ENCODE measurements around the gene SLC41A2.

DNA sequence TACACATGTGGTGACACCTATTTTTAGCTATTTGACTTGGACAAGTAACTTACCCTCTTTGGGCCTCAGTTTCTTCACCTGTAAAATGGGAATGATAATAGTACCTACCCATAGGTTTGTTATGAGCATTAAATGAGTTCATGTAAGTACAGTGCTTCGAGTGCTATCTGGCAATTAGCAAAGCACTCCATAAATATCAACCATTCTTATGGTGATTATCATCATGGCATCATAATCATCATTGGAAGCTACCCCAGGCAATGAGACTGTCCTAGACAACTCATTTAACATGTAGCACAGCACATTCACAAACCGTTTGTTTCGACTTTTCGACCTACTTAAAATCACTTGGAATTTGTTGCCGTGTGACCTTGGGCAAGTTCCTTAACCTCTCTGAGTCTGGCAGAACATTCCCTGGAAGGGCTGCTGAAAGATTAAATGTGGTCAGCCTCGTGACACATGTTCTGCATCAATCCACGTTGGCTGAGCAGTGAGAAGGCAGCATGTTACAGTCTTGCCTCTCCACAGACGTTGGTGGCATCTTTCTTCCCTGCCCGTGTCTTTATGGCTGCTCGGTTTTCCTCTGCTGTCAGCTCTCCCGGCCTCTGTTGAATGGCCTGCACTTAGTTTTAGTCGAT is 216.8 kb downstream of the CHST11 start:
- RRBS, 2 experiments: no CpG with 5 or more reads among the region's 12 CpGs

GRCh38 chr12:104858560-104858959 is 99.5 kb downstream of the SLC41A2 start:
- RRBS, 2 experiments: no CpG with 5 or more reads among the region's 3 CpGs

- RRBS, 2 experiments: no CpG with 5 or more reads among the region's 3 CpGs
Observed at GRCh38 chr12:104882901-104883386, 75.1 kb downstream of the SLC41A2 start.

- RRBS, 2 experiments: no CpG with 5 or more reads among the region's 2 CpGs
Observed at GRCh38 chr12:104909705-104910170, 48.4 kb downstream of the SLC41A2 start.

DNA sequence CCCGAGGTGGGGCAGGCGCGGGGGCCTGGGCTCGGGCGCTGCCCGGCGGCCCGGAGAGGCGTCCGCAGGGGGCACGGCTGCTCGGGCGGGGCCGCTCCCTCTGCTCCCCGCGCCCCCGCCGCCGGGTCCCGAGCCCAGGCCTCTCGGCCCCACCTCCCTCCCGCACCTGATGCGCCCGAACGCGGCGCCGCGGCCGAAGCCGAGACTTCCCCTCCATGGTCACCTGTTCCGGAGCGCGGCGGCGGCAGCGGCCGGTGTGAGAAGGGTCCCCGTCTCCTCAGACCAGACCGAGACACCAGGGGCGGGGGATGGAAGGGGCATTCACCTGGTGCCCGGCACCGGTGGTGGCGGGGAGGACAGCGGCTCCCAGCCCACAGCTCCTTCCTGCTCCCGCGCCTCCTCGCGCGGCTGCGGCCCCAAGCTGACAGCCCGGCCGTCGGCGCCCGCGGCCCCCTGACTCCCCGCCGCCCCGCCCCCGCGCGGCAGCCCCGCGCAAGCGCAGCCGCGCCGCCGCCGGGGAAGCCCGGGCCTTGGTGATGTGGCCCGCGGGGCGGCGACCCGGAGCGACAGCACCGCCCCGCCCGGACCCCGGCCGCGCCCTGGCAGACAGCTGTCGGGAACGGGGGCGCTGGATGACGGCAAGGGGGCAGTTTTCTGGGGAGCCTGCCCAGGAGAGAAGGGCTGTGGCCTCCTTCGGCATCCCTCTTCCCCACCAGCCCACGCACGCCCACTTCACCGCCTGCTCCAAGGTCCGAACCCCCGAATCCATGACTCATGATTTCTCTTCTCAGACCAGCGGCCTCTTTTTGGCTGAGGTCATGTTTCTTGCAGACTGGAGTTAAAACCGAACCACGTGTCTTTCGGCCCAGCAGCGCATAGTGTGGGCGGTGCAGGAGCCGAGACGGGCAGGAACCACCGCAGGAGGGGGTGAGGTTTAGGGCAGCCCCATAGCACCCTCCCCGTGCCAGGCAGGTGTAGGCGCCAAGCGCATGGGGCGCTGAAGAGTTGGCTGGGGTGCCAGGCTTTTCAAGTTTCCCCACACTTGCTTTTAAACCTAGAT is at the start of gene SLC41A2:
Gene SLC41A2, minus strand, starts transcription at position 426 of the 1,060 bp plus-strand sequence.
- RRBS, 2 experiments: 2% methylated on average over 53 of the region's 107 CpGs

DNA sequence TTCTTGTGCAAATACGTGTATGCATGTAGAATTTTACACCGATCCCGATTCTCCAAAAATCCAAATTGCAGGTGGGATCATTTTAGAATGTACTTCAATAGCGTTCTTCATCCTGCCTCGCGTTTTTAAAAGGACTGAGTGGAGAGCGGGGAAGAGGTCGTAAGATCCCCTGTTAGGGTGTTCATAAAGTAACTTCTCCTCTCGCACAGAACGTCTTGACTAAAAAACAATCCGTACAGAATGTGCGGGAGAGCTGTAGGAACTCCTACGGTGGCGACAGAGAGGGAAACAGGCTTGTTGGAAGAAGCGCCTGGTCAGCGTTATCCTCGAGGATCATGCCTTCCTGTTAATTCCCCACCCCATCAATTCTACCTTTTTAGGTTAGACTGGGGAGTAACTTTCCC is 454 bp upstream of the WASHC4 start:
- RRBS, 2 experiments: no CpG with 5 or more reads among the region's 17 CpGs

DNA sequence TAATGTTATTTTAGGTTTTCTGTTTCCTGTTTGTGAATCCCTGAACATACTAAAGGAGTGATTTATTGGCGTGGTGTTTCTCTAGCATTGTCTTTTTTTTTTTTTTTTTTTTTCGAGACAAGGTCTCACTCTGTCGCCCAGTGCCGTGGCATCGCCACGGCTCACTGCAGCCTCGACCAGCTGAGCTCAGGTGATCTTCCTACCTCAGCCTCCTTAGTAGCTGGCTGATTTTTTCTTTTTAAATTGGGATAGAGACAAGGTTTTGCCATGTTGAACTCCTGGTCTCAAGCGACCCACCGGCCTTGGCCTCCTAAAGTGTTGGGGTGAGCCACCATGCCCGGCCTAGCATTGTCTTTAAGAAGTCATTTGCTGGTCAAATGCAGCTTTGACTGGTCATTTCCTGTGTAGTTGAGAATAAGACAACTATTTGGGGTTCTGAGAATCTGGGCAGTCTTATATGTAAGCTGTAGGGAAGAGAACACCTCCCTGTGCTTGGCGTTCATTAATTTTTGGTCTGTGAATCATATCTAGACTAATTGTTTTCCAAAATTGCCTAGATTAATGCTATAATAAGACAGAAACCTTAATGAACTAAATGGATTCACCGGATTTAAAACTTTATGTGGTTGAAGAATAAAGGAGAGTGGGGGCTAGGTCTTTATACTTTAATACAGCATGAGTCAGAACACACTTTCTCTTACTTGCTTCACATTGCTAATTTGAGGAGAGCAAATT is 2.2 kb downstream of the WASHC4 start:
- RRBS, 2 experiments: no CpG with 5 or more reads among the region's 12 CpGs

DNA sequence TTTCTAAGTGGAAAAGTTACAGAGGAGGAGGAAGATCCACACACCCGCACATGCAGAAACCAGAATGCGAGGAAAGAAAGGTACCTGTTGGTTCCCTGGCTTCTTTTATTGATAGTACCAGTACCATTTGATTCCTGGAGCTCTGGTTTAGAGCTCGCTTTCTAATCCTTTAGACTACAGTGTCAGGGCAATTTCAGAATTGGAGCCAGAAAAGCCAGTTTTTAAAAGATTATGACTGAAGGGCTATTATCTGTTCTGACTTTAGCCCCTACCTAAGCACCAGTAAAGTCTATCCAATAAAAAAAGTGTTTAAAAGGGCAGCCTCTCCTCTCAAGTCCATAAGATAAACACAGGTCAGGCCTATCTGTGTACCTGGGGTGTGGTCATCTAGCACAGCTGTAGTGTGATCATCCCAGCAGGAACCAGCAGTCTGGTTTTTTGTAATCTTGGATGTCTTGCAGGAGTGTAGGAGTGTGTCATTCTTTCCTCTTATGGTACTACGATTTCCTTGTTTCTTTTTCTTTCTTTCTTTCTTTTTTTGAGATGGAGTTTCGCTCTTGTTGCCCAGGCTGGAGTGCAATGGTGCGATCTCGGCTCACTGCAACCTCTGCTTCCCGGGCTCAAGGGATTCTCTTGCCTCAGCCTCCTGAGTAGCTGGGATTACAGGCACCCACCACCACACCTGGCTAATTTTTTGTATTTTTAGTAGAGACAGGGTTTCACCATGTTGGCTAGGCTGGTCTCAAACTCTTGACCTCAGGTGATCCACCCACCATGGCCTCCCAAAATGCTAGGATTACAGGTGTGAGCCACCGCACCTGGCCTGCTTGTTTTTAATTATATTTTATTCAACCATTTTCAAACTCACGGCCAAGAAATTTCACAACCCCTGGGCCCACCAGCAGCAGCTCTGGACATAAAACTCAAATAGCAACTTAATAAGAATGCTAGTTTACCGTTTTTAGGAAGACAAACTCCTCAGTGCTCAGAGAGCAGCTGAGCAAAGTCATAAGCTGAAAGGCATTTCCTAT is 6.4 kb downstream of the APPL2 start:
- RRBS, 2 experiments: no CpG with 5 or more reads among the region's 11 CpGs

DNA sequence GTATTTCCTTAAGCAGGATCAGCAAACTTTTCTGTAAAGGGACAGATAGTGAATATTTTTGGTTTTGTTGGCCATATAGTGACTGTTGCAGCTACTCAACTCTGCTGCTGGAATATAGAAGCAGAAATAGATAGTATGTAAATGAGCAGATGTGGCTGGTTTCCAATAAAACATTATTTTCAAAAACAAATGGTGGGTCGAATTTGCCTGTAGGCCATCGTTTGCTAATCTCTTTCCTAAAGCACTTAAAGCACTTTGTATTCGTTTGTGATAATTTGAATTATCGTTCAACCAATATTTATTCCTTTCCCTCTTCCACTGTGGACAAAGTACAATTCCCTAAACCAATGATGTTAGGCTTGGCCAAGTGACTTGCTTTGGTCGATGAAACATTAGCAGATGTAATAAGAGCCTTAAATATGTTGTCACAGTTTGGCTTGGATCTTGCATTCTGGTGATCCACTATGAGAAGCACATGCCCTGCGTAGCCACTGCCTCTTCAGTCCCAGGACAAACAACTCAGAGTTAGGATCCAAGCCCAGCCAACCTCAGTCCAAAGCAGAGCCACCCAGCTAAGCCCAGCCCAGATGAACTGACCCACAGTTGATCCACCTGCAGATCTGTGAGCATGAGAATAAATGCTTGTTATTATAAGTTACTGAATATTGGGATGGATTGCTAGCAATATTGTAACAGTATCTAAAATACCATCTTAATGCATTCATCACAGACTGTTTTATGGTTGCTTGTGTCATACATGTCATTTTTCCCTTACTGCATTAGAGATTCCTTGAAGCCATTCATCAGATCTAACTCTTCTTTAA is 8.4 kb upstream of the C12orf75 start:
- RRBS, 2 experiments: no CpG with 5 or more reads among the region's 6 CpGs

DNA sequence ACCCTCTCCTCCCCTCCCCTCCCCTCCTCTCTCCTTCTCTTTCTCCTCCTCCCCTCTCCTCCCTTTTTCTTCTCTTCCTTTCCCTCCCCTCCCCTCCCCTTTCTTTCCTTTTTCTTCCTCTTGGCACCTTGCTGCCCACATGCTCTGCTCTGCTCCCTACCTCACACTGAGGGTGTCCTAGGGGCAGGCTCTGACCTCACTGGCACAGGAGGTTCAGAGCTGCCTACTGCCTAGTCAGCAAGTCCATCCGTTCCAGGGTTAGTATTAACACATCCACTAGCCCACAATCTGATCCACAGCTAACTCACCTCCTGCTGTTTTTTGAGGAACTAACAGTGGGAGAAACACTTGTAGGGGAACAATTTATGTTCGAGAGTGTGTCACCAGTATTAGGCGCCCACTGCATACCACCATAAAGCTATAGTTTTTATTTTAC is 100.9 kb downstream of the NUAK1 start:
- RRBS, 2 experiments: no CpG with 5 or more reads among the region's 3 CpGs

- RRBS, 2 experiments: no CpG with 5 or more reads among the region's 14 CpGs
Observed at GRCh38 chr12:106096135-106096890, 42.4 kb downstream of the NUAK1 start.

GRCh38 chr12:106113941-106114429 is 24.8 kb downstream of the NUAK1 start:
- RRBS, 2 experiments: no CpG with 5 or more reads among the region's 7 CpGs

- RRBS, 2 experiments: no CpG with 5 or more reads among the region's 5 CpGs
Observed at GRCh38 chr12:106135700-106136237, 3.0 kb downstream of the NUAK1 start.

- RRBS, 2 experiments: no CpG with 5 or more reads among the region's 2 CpGs
Observed at GRCh38 chr12:106149156-106149355, 10.3 kb upstream of the NUAK1 start.

DNA sequence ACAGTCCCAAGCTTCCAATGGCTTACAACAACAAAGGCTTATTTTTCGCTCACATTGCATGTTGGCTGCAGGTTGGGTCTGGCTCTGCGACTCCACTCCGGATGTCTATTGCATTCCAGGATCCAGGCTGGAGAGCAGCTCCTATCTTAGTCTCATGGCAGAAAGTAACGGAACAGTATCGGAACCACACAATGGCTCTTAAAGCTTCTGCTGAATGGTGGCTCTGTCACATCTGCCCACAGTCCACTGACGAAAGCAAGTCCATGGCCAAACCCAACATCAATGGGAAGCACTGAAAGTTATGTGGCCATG is 54.5 kb downstream of the CKAP4 start:
- RRBS, 2 experiments: no CpG with 5 or more reads among the region's 6 CpGs

DNA sequence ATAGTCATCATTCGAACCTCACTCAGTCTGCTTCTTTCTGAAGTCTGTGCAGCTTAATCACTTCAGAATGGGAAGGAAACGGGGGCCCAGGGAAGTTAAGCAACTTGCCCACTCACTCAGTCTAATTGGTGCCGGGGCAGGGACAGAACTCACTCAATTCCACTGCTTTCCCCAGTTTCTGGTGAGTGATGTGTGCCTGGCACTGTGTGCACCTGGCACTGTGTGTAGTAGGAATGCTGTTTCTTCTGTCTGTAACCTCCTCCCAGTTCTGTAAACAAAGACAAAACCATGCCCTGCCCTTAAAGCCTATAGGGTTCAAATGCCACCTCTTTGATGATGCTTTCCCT is 1.3 kb upstream of the CKAP4 start:
- RRBS, 2 experiments: no CpG with 5 or more reads among the region's 3 CpGs

GRCh38 chr12:106279448-106280026 is 23.0 kb upstream of the TCP11L2 start:
- RRBS, 2 experiments: no CpG with 5 or more reads among the region's 3 CpGs

DNA sequence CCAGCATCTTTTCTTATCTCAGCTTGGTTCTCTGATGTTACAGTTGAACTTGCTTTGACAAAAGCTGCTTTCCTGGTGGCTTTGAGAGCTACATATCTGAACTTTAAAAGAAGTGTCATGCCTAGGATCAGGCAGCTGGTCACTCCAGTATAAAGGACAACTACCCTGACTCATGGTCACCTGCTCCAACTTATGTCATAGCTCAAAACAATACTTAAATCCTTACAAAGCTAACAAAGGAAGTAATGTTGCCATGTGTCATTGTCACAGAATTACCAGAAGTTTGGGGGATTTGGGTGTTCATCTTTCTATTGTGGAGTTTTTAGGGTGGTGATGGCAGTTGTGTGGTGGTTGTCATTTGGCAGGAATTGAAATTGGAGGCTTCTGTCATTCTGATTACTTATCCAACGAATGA is 1.8 kb upstream of the TCP11L2 start:
- RRBS, 2 experiments: no CpG with 5 or more reads among the region's 1 CpG

DNA sequence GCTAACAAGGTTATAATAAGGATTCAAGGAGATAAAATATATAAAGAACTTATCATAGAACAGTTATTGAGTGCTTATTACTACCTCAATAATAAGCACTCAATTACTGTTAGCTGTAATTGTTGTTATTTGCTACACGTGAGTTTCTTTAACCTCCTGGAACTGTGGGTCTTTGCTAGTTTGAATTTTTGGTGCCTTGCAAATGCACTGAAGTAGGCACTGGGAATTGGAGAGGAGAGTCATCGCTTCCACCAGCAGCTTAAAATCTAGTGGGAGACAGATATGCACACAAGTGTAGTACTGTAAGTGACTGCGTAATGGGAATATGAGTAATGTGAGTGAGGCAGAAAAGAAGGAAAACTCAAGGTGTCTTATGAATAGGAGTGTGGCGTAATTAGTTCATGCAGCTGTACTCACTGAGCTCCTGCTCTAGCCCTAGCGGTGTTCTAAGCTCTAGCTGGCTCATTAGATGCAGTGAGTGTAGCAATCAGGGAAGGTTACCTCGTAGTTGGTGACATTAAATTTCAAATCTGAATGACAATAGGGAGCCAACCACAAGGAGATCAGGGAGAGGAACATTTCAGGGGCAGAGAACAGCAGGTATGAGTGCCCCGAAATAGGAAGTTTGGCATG is 2.8 kb downstream of the TCP11L2 start:
- RRBS, 2 experiments: no CpG with 5 or more reads among the region's 7 CpGs

GRCh38 chr12:106358199-106358851 is 777 bp downstream of the POLR3B start:
- RRBS, 2 experiments: no CpG with 5 or more reads among the region's 15 CpGs